Left ventricle myocardium (tissue), 1 donor: ENCODE measurements around a stretch of chr10.

DNA sequence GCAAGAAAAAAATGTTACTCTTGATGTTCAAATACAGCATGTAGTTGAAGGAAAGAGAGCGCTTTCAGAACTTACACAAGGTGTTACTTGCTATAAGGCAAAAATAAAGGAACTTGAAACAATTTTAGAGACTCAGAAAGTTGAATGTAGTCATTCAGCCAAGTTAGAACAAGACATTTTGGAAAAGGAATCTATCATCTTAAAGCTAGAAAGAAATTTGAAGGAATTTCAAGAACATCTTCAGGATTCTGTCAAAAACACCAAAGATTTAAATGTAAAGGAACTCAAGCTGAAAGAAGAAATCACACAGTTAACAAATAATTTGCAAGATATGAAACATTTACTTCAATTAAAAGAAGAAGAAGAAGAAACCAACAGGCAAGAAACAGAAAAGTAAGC lies 36.8 kb downstream of the KIF20B start:
- PRO-cap: no peak

DNA sequence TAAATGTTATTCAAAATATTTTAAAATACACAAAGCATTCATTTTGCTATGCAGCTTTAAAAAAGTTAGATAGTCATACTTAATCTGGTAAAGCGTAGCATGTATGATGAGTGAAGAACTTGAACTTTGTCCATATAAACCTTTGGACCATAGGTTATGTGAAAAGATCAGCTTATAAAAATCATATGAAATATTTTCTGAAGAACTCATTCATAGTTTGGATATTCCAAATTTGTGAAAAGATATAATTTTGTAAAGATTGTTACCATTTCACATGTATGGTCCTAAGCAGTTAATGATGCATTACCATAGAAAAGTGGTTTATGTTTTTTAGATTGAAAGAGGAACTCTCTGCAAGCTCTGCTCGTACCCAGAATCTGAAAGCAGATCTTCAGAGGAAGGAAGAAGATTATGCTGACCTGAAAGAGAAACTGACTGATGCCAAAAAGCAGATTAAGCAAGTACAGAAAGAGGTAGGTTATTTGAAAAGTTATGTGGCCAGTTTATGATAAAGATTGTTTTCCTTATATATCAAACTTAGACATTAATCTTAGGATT lies 37.3 kb downstream of the KIF20B start:
- PRO-cap: no peak

GRCh38 chr10:90813700-90814055 lies 44.2 kb downstream of the HTR7 start:
- PRO-cap: no peak

DNA sequence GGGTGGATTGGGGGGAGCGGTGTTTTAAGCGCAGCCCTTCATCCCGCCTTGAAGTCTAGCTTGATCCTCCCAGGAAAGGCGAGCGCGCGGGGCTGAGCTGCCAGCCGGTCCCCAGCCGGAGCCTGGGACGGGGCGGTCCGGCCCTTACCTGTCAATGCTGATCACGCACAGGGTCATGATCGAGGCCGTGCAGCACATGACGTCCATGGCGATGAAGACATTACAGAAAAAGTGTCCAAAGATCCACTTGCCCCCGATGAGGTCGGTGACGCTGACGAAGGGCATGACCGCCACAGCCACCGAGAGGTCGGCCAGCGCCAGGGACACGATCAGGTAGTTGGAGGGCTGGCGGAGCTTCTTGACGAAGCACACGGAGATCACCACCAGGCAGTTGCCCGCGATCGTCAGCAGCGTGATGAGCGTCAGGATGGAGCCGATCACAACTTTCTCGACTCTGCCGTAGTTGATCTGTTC lies 817 bp downstream of the HTR7 start:
- PRO-cap: no peak

DNA sequence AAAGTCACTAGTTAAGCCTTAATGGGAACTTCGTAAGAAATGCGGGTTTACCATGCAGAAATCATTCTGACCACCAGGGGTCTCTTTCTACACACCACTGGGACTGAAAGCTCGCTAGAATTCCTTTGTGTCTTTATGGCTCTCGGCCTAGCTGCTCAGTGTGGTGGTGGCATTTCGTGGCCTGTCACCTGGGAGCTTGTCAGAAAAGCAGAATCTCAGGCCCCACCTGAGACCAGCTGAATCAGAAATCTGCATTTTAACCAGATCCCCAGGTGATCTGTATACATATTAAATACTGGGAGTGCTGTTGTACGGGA lies 9.3 kb downstream of the ANKRD1 start:
- PRO-cap: no peak

DNA sequence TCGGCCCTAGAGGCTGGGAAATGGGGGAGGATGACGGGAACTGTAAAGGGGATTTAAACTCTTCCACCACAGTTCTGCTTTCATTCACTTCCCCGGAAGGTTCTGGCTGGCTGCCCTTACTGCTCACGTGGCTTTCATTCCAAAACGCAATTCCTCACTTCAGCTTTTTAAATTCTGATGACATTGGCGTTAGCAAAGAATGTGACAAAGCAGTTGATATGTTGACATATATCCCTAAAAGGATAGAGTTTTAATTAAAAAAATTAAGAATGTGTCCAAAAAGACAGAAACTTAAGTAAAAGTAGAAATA lies 114.0 kb upstream of the ANKRD1 start:
- PRO-cap: no peak

DNA sequence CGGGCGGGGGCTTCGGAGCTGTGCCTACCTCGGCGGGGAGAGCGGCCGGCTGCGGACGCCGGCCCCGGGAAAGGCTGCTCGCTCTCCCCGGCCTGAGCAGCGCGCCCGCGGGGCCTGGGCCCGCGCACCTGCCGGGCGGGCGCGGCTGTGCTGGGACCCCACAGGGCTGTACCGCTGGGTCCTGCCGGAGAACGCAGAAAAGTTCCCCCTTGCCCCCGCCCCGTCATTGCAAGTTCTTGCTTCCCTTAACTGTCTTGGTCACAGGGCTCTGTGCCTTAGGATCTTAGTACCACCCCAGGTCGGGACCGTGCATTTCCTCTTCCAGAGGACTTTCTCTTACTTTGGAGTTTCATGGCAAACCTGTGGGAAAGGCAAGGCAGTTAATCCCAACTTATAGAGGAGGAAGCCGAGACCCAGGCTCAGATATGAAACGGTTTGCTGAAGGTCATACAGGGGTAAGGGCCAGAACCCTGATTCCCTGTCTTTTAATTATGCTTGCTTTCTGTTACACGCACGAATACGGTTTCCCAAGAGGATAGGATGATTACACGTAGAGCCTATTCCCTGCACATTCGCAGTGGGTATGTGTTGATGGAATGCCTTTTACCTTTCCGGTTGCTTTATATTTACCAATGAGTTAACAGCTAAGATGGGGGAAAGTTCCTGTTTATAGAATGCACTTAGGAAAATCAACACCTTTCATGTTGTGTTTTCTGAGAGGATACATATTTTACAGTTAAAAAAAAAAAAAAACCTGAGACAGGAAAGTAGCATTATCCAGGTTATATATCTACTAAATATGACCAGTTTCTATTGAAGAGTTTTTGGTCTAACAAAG lies 742 bp downstream of the PCGF5 start:
- PRO-cap: no peak

DNA sequence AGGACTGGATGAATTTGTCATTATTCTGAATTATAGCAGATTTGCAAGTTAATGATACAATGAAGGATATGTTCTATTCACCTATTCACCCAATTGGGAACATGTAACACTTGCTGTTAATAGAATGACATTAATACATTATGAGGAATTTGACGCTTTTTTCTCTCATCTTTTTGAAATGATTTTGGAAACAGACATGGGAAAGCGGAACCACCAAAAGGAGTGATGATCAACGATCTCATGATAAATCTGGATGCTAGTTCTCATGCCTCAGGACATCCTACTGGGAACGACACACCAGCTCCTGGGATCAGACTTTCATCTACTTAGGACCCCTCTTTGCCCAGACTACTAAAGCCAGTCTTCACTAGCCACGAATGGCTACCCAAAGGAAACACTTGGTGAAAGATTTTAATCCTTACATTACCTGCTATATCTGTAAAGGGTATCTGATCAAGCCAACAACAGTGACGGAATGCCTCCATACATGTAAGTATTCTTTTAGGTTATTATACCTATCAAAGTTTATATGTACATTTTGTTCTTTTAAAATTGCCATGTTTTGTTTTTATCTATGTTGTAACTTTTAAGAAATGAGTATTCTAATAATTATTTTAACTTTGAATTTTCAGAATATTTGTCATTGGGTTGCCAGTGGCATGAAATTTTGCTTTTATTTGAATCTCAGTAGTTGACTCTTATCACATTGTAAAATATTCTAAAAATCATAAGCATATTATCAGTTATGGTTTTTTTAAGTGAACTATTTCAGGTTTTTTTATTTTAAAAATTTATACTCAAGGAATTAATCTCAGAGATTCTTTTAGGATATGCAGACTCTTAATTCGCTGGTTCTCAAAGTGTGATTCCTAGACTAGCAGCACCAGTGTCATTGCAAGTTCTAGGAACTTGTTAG lies 2.3 kb downstream of the PCGF5 start:
- PRO-cap: no peak

GRCh38 chr10:91341016-91341457 lies 69.1 kb upstream of the HECTD2 start:
- PRO-cap: no peak

DNA sequence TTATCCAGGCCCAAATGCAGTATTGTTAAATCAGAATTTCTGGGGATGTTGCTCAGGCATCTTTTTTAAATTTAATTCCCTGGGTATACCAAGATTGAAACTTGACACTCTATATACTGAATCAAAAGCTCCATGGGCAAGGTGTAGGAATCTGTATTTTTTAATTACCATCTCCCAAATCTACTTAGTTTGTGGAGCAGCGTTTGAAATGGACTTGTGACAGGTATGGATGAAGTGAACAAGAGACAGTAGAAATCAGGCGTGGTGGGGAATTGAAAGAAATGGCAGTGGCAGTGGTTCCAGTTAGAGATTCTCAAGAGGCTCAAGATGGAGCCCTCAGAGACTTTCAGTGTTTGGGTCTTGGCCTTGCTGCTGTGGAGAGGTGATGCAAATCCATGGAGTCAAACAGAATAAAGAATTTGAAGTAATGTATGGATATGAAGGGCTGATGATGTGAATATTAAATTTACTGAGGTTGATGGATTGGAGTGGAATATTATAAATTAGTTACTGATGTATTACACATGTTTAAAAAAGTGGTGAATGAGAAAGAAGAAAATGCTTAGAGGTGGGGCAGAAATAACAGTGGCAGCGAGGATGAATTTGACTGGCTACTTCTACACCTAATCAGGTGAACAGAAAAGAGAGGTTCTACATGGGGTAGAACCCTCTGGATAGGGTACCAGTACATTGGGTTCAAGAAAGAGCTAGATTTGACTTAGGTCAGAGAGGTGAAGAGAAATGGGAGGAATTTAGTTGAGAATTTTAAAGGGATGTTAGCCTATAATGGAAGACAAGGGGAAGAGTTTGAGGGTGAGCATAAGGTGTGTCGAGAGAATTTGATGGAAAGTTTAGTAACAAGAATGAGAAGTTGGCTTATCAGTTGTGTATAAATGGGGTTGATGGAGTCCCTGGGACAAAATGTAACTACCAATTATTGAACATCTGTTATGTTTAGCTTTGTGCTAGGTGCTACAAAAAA lies 3.6 kb downstream of the HECTD2 start:
- PRO-cap: no peak

GRCh38 chr10:91712023-91712658 lies 79.3 kb upstream of the PPP1R3C start:
- PRO-cap: no peak

DNA sequence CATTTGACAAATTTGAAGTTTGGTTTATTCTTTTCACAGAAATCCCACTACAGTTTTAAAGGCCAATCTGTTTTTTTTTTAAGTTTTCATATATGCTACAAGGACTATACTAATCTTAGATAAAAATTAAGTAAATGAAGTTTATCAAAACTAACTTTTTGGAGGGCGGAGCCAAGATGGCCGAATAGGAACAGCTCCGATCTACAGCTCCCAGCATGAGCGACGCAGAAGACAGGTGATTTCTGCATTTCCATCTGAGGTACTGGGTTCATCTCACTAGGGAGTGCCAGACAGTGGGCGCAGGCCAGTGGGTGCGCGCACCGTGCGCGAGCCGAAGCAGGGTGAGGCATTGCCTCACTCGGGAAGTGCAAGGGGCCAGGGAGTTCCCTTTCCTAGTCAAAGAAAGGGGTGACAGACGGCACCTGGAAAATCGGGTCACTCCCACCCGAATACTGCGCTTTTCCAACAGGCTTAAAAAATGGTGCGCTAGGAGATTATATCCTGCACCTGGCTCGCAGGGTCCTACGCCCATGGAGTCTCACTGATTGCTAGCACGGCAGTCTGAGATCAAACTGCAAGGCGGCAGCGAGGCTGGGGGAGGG lies 48.7 kb upstream of the TNKS2 start:
- PRO-cap: no peak

- PRO-cap: unidirectional peak, plus-strand start at chr10:91796470; unidirectional peak, plus-strand start at chr10:91796497
Measured at GRCh38 chr10:91796081-91796636, 2.1 kb upstream of the TNKS2 start.

- PRO-cap: no peak
Measured at GRCh38 chr10:91821231-91822172, 23.3 kb downstream of the TNKS2 start.

GRCh38 chr10:91939680-91940301 lies 16.2 kb downstream of the BTAF1 start:
- PRO-cap: no peak

- PRO-cap: no peak
Measured at GRCh38 chr10:91952327-91953357, 29.1 kb downstream of the BTAF1 start.

GRCh38 chr10:92030411-92030959 lies 106.9 kb downstream of the BTAF1 start:
- PRO-cap: no peak

DNA sequence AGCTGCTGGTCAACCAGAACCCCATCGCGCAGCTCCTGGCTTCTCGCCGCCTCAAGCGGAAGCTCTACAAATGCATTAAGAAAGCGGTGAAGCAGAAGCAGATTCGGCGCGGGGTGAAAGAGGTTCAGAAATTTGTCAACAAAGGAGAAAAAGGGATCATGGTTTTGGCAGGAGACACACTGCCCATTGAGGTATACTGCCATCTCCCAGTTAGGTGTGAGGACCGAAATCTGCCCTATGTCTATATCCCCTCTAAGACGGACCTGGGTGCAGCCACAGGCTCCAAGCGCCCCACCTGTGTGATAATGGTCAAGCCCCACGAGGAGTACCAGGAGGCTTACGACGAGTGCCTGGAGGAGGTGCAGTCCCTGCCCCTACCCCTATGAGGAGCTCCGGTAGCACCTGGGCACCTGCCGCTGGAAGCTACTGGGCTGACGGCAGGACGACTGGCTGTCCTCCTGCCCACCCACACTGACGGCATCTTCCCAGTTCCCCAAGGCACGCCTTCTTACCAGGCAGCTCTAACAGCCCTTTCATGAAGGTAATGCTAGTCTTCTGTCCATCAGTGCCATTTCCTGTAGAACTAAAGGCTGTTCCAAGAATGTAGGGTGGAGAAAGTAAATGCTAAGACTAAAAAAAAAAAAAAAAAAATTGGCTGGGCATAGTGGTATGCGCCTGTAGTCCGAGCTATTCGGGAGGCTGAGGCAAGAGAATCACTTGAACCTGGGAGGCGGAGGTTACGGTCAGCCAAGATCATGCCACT lies 74.3 kb downstream of the CPEB3 start:
- PRO-cap: no peak

GRCh38 chr10:92407809-92408154 lies 116.8 kb downstream of the MARCHF5 start:
- PRO-cap: no peak

DNA sequence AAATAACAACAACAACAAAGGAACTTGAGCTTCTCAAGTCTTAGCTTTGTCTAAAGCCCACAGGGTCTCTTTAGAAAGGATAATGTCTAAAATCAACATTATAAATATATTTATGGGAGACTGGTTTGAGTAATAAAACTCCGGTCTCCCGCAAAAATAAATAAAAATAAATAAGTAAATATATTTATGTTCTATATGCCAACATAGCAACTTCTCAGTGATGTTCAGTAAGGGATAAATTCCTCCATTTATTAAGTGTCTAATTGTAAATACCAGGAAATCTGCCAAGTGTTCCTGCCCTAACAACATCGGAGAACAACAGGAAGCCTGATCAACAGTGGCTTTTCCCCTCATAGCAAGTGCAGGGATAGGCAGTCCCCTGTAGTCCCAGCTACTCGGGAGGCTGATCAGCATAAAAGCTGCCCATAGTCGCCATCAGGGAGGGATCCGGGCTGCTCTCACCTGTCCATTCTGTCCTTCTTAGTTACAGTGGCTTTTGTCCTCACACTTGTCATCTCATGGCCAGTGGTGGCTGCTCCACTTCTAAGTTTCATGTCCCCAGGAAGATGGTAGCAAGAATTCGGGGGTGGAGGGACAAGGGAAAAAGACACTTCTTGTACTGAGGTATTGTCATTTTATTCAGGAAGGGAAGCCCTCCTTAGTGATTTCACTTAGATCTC lies 141.3 kb downstream of the IDE start:
- PRO-cap: unidirectional peak, plus-strand start at position 382 of the sequence